Rectum (tissue), 1 donor: ENCODE measurements around the gene NTM.

- PRO-cap = no peak
These were observed 135.1 kb downstream of the ADAMTS15 start for GRCh38 chr11:130583628-130583924.

DNA sequence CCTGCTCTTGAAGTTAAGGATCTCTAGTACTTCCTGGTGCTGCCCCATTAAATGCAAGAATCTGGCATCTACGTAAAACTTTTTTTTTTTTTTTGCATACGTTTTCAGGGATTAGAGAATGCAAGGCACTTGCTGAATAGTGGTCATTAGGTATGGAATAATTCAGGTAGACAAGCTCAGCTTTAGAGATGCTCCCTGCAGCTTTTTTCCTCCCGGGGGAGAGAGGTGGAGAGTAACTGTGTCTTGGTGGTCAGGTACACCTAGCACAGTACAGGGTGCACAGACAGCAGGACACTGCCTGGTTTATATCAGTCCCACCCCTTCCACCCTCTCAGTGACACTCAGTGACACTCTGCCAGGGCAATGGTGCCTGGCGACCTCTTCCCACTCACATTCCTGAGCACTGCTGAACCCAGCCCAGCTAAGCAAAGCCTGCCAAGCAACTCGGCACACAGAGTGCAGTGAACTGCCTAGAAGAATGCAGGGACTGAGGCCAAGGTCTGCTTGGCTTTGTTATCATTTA, 205.3 kb downstream of the ADAMTS15 start:
- PRO-cap = no peak

DNA sequence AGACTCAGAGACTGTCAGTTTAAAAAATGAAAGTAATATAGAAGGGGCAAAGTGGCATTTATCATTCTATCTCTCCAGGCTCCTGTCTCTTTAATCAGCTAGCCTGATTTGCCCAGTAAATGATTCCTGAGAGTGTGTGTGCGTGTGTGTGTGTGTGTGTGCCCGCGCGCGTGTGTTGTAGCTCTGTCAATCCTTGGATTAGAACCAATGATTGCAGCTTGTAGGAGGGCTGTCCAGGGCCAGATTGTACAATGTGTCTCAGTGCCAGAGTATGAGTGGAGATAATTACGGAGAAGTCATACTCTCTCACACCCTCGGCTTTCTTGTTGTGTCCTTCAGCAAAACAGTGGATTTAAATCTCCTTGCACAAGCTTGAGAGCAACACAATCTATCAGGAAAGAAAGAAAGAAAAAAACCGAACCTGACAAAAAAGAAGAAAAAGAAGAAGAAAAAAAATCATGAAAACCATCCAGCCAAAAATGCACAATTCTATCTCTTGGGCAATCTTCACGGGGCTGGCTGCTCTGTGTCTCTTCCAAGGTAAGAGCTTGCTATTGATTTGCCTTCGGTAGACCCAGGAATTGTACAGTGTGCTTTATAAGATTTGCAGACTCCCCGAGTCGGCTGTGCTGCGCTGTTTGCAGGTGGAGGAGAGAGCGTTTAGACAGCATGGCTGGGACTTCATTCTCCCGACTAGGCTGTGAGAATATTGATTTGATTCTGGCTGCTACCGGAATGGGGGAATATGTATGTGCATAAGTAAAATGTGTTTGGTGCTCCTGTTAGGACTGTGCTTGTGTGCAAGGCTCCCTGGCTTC, at the start of gene NTM:
Gene NTM (plus strand): TSS at position 267 of the 818 bp plus-strand sequence.
- PRO-cap = no peak

DNA sequence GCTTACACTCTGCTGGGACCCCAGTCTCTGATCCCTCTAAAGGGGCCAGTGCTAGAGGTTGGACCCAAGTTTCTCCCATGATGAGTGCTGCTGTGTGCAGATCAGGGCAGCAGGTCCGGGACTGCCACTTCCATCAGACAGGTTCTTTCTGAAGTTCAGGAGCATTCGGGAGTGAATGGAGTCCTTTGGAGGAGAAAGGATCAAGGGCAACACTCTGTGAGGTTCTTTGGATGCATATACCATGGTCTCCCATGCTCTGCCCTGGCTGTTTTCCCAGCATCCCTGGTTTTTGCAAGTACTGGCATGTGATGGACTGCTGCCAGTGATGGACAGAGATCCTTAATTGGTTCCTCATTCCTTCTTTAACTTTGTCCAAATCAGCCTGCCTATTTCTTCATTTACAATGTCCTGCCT, 44.0 kb downstream of the NTM start:
- PRO-cap = no peak

GRCh38 chr11:131656365-131657380, 286.3 kb downstream of the NTM start:
- PRO-cap = no peak

DNA sequence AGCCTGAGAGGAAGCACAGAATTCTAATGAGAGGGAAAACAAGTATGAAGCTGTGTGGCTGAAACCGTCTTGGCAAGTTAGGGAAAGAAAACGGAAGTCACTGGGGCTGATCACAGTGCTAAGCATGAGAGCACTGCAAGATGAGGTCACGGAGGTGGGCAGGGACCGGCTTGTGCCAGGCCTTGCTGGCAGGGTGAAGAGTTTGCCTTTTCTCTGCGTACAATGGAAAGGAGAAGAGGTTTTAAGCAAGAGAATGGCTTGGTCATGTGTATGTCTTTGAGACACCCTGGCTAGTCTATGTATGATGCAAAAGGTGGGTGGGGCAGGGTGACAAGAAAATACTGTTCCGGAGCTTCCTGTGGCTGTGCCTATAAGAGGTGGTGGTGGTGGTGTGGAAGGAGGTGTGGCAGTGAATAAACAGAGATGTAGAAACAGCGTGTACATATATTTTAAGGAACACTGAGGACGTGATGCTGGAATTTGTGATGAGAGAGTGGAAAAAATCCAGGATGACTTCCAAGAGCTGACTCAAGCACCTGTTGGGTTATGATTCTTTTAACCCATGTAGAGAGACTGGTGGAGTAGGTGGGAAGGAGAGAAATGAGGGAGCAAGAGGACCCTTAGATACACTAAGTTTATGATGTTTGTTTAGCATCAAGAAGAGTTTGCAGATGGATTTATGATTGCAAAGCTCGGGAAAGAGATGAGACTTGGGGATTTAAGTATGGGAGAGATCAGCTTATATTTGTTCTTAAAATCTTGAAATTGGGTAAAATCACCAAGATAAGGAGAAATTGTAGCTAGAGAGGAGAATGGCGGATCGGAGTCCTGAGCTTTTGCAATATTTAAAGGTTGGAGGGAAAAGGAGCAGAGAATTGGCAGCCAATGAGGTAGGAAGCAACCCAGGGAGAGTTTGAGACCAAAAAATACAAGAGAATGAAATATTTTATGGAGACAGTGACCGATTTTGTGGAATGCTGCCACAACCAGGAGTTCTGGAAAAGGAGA, 568.2 kb downstream of the NTM start:
- PRO-cap = no peak

GRCh38 chr11:133047420-133047644, 485.0 kb downstream of the OPCML start:
- PRO-cap = unidirectional peak, minus-strand start at chr11:133047529

- PRO-cap = no peak
These were observed 37.1 kb downstream of the IGSF9B start for GRCh38 chr11:133919411-133920325.

DNA sequence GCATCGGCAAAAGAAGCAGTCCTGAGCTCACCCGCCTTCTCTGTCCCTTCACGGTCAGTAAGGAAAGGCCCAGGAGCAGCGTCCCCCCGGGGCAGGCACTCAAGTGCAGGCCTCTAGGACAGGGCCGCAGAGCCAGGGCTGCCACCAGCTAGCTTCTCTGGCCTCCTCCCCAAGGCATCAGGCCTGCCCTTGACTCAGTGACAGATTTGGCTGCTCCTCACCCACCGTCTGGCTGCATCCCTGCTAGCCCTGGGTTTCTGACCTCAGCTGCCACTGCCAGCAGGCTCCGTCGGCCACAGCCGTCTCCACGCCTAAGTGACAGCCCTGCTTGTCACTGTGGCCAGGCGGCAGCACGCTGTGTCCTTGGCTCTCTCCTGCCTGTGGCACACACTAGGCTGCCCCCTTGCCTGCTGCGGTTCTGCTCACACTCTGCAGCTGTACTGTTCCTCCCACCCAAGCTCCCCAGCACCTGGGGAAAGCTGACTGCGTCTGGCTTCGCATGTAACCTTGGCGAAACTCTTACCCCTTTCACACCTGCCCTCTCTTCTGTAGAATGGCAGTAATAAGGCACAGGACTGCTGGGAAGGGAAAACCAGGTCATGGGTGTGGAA, 32.3 kb upstream of the IGSF9B start:
- PRO-cap = no peak

GRCh38 chr11:134049218-134049651, 19.6 kb upstream of the JAM3 start:
- PRO-cap = no peak

DNA sequence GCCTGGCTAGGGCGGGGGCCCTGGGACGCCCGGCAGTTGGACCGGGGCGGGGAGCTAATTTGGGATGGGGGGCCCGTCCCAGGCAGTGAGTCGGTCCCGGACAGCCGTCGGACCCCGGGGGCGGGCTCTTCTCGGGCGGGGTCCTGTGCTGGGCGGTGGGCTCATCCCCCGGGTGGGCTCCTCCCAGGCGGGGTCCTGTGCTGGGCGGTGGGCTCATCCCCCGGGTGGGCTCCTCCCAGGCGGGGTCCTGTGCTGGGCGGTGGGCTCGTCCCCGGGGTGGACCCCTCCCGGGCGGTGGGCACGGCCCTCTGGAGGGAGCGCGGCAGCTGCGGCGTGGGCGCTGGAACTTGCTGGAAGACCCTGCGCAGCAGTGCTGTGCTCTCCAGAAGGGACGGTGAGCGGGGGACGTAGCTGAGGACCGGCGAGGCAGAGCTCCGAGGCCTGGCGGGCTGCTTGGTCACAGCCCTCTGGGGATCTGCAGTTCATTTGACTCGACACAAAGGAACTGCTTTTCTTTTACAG, 529 bp downstream of the JAM3 start:
- PRO-cap = bidirectional peak, plus-strand start at position 385 of the sequence, minus-strand start at position 477 of the sequence

- PRO-cap = no peak
These were observed 1.7 kb downstream of the JAM3 start for GRCh38 chr11:134070389-134071136.

DNA sequence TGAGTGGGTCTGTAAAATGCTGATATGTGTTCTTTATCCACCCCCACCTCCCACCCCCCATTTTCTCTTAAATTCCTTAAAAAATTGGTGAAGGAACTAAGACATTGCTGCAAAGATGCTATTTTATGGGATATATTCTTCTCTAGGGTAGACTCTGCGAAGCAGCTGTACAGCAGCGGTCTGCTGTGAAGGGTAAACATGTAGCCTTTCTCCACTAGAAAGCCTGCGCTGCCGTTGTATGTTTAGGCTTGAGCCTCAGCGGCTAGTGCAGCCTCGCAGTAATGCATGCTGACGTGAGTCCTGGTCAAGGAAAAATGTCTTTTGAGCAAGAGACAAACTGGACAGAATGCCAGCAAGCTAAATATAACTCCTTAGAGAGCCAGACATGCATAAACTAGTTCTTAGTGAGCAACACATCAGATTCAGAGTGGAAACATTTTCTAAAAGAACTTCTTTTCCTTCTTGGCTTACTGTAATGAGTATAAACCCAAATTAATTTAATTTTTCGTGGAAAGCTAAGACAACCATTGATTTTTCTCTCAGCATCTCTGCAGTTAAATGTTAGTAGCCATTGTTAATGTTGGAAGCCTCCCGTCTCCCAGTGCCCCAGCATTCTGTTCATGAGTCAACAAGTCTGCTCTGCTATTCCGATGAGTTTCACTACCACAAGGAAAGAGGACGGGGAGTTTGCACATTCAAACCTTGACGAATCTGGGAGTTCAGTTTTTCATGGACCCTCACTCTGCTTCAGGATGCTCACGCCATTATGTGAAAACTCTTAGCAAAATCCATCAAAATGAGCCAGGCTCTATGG, 51.3 kb downstream of the JAM3 start:
- PRO-cap = bidirectional peak, plus-strand start at position 668 of the sequence, minus-strand start at position 616 of the sequence

DNA sequence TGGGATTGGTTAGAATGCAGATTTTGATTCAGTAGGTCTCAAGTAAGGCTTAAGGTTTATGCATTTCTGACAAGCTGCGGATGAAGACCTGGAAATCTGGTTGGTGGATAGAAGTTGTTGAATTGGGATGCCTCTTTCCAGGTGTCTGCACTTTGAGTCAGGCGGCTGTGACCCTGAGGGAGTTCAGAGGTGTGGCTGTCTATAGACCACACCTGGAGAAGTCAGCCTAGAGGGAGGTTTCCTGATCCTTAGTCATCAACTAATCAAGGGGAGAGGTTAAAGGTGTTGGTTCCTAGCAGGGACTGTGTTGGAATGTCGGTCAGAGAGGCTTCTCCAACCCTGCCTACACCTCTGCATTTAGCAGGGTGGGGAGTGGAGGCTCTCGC, 8.0 kb downstream of the GLB1L2 start:
- PRO-cap = bidirectional peak, plus-strand start at position 307 of the sequence, minus-strand start at position 154 of the sequence